Measurements from ENCODE around the genes ZNF141 and PCGF3.

DNA sequence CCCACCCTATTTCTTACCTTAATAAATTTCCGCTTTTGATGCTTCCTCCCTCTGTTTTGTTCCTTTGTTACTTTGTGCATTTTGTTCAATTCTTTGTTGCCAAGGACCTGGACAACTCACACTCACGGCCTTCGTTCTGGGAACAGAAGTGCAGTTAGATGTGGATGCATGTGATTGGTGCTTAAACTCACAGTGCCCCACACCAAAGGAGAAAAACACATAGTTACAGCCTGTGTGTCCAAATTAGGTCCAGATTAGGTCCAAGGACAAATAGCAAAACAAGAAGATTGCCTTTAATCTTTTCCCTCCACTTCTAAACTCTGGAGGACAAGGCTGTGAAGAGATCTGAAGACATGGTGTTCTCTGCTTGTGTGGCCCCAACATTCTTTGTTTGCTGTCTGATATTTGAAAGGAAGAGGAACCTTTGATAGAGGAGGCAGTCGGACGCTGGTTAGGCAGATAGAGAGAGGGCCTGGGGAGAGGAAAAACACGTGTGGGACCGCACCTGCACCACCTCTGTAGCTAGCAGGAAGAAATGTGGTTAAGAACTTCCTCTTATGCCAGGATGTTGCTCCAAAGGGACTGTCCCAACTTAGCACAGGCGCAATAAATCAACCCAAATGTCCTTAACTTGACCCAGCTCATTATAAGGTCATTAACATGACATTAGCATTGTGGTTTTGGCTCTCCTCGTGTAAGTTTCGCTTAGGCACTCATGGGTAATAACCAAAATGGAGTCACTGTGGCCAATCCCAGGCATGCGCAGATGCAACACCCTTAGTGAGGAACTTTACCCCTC is 1.6 kb upstream of the ZNF595 start:
- RRBS: no CpG with 5 or more reads among the region's 11 CpGs

DNA sequence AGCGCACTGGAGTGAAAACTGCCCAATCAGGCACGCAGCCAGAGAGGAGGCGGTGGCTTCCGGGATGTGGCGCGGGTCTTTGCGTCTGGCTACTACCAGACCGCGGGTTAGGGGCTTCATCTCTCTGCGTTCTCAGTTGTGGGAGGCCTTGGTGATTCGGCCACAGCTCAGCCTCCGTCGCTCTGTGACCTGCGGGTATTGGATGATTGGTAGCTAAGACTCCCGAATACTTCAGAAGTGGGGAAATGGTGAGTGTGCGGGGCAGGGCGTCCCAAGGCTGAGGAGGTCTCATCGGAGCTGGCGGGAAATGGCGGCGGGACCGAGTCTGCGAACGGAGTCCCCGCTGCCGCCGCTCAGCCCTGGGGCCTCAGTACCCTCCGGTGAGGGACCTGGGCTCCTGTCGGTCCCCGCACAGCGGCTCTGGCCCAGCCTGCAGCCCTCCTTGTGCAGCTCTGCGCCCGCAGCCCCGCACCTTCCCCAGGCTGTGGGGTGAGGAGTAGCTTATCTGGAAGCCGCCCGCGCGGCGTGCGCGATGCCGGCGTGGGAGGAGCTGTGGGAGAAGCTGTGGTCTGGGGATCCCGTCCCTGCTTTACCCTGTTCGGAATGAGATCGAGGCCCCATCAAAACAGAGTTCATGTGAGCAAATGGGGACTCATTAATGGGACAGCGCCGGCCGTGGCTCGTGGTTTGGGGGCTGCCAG is at the start of gene ZNF141:
TSS of gene ZNF141 (plus strand) at position 76 of the 701 bp plus-strand sequence.
- RRBS: no CpG with 5 or more reads among the region's 50 CpGs

GRCh38 chr4:705270-706514 is at the start of gene PCGF3:
TSS of gene PCGF3 (plus strand) at chr4:705832.
- RRBS: 5% methylated on average over 19 of the region's 99 CpGs

DNA sequence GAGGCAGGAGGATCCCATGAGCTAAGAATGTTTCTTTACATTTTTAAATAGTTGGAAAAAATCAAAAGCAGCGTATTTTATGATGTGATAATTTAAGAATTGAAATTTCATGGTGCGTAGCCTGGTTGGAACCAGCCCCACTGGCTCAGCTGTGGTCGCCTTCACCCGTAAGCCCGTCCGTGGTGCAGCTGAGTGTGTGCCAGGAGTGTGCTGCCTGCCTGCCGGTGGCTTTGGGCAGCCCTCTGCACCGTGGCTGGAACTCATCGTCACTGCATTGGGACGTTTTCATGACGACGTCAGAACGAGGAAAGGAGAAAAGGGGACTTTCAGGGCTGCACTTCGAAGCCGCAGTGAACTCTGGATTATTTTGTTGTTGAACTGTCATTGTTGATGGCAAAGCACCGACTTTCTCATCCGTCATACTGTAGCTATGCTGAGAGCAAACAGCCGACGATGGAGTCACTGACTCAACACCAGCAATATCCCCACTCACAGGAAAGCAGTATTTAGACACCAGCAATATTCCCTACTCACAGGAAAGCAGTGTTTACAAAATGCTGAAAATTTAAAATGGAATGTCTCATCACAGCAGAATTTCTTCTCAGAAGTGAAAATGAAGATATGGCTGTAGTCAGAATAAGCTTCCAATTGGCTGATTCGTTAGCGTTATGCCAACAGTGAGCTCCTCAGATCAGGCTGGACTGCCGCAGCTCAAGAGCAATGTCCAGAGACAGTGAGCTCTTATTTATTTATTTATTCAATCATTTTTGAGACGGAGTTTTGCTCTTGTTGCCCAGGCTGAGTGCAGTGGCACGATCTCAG is 35.2 kb downstream of the PCGF3 start:
- RRBS: no CpG with 5 or more reads among the region's 24 CpGs

- RRBS: 92% methylated on average over 2 of the region's 25 CpGs
Measured at GRCh38 chr4:752150-752829, 46.7 kb downstream of the PCGF3 start.

DNA sequence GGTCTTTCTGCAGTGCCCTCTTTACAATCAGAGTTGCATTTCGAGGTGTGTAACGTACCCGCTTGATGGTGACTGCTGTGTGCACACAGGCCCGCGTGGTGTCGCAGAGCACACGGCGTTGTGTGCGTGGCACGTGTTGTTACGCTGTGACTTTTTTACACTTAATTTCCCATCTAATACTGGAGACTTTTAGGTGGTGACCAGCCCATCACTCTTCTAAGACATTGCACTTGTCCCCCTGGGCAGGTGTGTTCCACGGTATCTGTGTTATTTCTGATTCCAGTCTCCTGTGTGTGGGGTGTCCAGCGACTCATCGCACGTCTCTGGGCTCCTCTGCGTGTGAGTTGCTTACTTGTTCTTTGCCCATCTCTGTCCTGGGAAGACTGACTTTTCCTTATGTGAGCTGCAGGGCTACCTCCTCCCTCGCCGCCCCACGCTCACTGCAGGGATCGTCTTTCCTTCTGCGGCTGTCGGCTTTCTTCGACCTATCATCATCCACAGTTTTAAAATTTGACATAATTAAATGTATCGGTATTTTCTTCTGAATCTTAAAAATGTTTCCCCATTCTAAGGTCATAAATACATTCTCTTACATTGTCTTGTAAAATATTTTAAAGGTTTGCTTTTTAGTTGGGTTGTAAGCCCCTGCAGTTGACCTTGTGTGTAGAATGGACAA is 49.5 kb downstream of the PCGF3 start:
- RRBS: no CpG with 5 or more reads among the region's 24 CpGs

GRCh38 chr4:763358-764310 is 58.0 kb downstream of the PCGF3 start:
- RRBS: no CpG with 5 or more reads among the region's 30 CpGs

GRCh38 chr4:767901-768828 is 57.8 kb downstream of the CPLX1 start:
- RRBS: no CpG with 5 or more reads among the region's 22 CpGs

- RRBS: 86% methylated on average over 7 of the region's 23 CpGs
Measured at GRCh38 chr4:836651-837232, 10.8 kb upstream of the CPLX1 start.

DNA sequence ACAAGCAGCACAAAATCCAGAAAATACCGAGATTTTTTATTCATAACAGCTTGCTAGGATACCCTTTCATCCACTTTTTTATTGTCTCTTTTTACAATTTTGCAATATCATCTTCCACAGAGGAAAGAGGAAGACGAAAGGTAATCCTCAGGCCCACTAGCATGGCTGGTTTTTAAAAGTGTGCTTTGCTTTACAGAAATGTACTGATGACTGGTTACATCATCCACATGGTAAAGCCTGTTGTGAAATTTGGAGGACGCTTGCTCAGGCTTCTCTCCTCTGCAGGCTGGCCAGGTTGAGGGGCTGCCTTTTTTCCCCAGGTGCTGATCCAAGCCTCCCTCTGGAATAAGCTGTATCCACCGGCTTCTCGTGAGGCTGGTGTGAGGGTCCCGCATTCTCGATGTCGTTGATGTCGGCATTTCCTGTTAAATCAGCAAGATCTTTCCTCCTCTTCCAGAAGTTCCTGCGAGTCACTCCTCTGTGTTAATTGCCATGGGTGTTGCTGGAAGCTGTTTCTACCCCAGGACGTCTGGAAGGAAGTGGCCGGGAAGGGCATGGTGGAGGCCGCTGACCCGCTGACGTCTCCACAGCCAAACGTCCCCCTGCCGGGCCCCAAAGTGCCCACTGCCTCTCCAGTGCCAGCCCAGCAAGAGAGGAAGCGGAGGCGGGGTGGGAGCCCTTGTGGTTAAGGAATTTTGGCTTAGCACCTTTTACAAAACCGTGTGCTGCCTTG is 5.8 kb upstream of the DGKQ start:
- RRBS: 4% methylated on average over 6 of the region's 20 CpGs

DNA sequence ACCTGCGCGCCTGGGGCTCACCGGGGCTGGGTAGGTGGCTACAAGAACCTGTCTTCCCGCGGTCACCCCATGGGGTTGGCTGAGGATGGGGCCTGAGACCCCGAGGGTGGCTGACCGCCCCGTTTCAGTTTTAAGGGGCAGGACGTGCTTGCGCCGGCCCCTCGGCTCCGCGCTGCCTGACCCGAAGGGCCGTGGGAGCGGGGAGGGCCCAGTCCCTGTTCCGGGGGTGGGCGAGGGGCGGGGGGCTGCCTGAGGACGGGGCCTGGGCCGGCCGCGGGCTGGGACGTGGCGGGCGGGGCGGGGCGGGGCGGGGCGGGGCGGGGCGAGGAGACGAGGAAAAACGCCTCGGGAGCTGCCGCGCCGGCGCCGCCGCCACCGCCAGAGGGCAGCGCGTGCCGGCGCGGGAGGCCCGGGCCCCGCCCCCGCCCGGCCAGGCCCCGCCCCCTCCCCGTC is 2.0 kb upstream of the FGFRL1 start:
- RRBS: 2% methylated on average over 21 of the region's 54 CpGs

DNA sequence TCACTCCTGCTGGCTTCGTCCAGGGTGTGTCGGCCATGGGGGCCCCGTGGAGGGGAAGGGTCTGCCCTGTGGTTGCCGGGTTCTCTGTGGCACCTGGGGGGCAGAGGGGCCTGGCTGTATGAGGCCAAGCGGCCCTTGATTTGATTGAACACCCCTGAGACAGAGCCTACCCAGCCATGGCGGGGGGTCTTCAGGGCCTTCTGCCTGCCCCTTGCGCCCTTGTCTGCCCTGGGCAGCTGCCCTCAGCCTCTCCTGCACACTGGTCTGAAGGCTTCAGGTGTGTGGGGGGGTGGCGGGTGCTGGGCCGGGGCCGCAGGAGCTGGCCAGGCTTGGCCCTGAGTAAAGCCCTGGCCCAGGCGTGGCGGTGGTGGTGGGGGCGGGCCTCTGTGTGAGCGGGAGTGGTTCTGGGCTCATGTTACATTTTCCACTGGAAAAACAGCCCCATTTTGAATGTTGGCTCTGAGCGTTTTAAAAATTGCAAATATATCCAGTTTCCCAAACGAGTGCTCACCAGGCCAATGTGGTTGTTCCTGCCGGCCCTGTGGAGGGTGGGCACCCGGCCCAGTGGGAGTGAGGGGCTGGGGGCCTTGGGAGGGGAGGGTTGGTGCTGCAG is 28.0 kb downstream of the FGFRL1 start:
- RRBS: no CpG with 5 or more reads among the region's 18 CpGs

DNA sequence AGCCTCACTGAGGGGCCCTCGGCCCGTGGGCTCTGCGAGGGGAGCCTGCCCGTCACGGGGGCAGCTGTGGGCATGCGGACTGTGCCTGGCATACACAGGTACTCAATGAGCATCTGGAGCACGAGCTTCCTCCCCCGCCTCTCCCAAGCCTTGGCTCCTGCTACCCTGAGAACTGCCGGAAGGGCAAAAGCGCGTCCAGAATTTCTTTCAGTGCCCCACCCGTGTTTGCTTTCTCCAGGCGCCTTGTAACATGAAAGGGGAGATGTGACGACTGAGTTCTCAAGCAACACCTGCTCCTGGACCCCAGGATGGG is 47.3 kb downstream of the FGFRL1 start:
- RRBS: no CpG with 5 or more reads among the region's 14 CpGs

GRCh38 chr4:1178918-1179575 is 6.7 kb upstream of the SPON2 start:
- RRBS: no CpG with 5 or more reads among the region's 11 CpGs

DNA sequence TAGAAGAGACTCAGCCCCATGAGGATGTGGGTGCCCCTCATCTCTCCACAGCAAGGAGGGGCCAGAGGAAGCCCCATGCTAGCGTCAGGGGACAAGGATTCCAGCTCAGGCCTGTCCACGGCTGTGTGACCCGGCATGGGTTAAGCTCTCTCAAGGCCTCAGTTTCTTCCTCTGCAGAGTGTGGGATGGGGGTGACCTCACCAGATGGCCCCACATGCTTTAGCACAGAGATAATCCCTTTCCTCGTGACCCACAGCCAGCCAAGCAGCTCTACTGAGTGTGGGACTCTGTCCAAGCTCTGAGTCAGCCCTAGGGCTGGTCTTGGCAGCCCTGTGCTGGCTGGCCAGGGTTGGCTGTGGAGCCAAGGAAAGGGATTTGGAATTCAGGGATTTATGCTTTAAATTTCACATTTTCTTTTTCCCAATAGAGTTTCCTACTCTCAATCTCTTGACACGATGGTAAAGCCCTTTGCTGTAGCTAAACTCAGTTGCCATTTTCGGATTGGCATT is 19.7 kb upstream of the SPON2 start:
- RRBS: no CpG with 5 or more reads among the region's 6 CpGs

- RRBS: 90% methylated on average over 5 of the region's 15 CpGs
Measured at GRCh38 chr4:1204877-1205368, 32.5 kb upstream of the SPON2 start.

DNA sequence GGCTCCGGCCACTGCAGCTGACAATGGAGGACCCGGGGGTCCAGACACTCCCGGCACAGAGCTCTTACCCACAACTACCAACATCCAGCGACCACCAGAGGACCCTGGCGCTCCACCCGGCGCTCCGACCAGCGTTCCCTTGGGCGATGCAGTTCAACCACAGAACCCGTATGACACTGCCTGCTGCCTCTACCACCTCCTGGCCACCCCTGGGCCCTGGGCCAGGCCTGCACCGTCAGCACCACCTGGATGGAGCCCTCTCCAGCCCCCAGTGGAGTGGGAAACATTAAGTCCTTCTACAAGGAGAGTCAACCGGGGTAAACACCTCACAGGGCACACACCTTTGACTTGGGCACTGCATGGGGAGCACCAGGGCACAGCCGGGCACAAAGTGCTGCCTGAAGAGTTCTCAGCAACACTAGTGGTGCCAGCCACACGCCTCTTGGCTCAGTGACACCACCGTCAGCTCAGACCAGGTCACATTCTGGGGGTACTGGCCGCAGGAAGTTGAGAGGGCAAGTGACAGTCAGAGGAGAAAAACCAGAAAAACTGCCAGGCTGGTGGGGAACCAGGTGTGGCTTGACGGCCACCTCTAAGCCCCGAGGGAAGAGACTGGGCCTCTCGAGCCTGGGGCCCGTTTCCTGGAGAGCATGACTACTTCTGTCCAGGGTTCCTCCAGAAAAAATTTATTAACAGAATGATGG is 2.6 kb downstream of the CTBP1 start:
- RRBS: 66% methylated on average over 6 of the region's 21 CpGs

DNA sequence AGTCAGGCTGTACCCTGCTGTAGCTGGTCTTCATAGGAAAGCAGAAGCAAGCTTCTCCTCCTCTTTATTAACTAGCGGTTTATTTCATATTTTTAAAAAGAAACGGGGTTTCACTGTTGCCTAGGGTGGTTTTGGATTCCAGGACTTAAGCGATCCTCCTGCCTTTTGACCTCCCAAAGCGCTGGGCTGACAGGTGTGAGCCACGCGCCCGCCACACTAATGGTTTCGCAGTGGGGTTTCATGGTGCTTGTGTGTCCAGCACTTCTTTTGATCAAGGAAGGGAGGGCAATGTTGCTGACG is 1.3 kb downstream of the MAEA start:
- RRBS: no CpG with 5 or more reads among the region's 9 CpGs

DNA sequence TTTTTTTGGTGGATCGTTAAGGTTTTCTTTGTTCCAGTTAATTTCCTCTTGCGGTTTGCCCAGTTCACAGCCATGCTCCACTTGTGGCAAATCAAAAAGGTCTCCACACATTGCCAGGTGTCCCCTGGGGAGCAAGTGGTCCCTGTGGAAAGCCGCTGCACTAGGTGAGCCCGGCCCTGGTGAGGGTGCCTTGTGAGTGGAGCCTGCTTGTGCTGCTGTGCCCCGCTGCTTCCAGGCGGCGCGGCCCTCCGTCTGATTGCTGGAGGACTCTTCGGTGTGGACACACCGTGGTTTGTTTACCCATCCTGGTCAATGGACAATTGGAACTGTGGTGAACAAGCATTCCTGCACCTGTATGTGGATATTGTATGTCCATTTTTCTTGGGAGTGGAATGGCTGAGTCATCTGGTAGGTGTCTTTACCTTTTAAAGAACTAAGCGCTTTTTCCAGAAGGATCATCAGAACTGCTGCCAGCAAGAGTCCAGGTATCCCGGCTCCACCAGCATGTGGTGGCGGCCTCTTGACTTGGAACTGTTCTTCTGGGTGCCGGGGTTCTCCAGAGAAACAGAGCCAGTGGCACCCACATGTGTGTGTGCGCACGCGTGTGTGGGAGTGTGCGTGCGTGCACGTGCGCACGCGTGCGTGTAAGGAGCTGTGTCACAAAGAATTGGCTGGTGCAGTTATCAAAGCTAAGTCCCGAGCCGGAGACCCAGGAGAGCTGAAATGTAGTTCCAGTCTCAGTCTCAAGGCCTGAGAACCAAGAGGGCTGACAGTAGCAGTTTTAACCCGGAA is 15.6 kb downstream of the MAEA start:
- RRBS: 92% methylated on average over 5 of the region's 28 CpGs

DNA sequence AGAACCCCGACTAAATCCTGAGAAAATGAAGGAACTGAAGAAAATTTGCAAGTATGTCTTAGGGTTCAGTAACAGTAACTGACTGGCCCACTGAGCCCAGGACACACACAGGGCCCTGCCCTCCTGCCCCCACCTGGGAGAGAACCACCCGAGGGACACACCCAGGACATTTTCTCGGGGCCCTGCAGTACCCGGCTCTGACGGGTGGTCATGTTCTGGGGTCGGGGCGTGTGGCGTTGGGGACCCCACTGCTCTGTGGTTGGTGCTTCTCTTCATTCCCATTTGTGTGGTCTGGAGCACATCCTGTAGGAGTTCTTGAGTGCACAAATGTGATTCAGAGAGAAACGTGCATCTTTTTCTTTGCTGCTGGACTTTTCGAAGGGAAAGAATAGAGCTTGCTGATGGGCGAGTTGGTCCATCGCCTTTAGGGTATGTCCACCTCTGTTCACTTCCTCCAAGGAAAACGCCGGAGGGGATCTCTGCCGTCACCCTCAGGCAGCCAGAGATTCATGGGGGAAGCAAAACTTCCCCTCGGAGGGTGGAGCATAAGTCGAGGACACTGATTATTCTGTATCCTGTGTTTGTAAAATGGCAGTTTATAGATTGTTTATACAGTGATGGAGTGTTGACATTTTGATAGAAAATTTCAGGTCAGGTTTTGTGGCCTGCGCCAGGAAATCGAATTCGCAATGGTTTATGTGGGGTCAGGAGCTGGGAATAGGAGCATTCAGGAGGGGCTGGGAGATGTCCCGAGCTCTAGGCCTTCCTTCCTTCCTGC is 1.3 kb downstream of the UVSSA start:
- RRBS: no CpG with 5 or more reads among the region's 21 CpGs

Measured in HL-60 (cell line).